ENCODE results near the genes CNPY3 and YIPF3.

DNA sequence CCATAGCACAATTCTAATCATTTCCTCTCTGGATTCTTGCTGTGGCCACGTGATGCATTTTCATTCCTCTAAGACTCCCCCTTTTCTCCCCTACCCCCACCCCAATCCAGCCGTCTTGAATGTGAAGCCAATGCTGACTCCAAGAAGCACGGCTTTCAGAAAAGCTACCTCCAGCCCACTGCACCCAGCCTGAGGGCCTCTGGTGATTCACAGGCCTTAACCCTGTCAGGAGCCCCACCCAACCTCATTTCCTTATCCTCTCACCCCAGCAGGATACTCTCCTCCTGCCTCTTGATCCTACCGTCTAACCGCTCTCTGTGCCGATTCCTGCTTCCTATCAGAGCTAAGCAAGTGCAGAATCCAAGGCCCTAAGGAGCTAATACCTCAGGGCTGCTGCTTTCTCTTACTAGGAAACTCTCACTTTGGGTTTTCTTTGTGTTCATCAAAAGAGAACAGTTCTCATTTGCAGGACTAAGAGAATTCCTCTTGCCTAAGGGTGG, 47.3 kb downstream of the TRERF1 start:
- PRO-cap, result no peak

GRCh38 chr6:42452242-42452664, 527 bp upstream of the TRERF1 start:
- PRO-cap, result bidirectional peak, plus-strand start at chr6:42452329, minus-strand start at chr6:42452133

DNA sequence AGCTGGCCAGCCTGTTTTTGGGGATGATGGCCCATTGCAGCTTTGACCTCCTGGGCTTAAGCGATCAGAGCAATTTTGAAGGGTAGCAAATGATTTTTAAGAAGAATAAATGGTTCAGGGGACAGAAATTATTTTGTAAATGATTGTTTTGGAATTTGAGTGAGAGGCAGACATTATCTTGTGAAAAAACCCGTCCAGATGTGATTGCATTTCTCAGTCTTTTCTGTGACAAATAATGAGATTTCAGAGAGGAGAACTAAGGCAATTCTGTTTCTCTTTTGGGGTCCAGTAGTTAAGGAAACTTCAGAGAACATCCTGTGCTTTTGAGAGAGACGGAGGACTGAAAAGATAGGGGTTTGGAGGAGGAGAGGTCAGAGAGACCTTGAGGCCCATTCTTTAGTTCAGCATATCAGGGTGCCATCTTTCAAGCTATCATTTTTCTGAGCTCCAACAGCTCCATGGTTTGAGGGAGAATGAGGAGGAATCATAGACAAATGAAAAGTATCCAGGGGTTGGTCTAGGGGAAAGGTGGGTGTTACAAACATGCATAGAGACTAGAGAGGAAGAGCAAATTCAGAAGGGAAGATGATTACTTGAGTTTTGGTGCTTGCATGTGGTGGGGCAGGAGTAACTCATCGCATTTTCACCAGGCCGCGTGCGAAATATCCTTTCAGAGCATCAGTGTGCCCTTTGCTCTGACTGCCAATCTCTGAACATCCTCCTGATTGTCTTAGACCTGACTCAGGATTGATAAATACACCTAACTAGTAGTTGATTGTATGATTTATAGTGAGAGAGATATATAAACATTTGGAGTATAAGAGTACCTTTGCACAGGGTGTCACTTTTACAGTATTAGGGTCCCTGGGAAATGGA, 7.8 kb upstream of the BICRAL start:
- PRO-cap, result no peak

DNA sequence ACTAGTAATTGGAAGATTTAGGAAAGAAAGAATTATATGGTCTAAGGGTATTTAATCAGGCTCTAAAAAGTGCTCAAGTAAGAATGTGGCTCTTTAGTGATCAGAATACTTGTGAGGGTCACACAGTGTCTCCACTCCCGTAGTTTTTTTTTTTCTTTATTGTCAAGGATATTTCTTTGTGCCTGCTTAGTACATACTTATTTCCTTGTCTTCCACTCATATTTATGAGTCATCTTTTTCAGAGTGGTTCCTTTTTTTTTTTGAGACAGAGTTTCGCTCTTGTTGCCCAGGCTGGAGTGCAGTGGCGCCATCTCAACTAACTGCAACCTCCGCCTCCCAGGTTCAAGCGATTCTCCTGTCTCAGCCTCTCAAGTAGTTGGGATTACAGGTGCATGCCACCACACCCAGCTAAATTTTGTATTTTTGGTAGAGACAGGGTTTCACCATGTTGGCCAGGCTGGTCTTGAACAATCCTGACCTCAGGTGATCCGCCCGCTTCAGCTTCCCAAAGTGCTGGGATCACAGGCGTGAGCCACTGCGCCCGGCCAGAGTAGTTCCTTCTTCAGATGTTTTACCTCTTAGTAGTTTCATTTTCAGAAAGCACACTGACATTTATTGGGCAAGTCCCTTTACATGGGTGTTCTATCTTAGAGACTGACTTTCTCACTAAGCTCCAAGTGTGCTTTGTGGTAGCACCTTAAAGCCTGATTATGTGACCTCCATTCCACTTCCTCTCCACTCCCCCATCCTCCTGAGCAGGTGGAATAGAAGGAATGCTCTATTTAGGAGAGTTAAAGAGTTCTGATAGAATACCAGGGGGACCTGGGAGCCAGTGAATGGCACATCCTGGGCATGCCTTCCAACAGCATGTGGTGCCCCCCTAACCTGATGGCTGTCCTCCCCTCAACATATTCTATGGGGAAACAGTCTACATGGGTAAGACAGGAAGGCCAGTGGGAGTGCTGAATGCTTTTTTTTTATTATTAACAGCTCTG, 6.9 kb upstream of the BICRAL start:
- PRO-cap, result bidirectional peak, plus-strand start at position 634 of the sequence, minus-strand start at position 573 of the sequence

DNA sequence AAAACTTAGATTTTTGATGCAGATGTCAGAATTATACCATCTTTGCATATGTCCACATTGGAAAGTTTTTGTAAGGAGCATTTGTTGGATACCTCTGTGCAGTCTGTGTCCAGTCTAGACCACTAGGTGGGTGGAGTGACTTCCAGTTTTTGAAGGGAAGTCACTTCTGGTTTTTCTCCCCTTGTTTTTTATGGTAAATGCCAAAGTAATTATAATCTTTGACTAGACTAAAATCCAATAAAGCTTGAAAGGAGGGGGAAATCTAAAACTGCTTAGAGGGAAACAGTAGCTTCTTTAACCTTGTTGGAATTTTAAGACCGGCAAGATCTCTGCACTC, 4.3 kb downstream of the BICRAL start:
- PRO-cap, result no peak

DNA sequence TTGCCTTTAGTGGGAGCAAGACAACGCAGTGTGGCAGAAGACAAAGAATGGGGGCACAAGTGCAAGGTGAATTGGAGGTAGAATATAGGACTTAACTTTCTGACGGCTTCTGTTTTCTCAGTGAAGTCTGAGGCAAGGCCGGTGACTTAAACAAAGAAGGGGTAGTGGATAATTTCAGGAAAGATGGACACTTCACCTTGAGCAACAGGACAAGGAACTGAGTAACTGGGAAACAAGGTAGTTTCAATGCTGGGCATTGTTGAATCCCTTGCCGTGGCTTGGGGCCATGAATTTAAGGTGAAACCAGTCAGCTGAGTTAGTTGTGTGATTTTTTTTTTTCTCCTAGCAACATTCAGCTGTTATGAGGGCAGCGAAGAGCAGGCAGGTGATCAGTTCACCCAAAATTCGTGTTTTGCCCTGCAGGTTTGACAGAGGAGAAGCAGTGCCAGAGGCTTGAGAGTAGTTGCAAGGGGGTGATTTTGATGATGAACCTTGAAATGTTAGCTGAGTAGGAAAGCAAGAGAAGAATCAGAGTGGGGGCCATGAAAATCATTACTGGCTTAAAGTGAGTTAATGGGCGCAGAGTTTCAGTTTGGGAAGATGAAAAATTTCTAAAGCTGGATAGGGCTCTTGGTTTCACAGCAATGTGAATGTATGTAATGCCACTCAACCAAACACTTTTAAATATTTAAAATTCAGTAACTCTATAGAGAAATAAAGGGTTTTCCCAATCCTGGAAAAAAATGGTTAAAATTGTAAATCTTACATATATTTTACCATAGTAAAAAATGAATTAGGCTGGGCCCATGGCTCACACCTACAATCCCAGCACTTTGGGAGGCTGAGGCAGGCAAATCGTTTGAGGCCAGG, 6.9 kb downstream of the BICRAL start:
- PRO-cap, result no peak

DNA sequence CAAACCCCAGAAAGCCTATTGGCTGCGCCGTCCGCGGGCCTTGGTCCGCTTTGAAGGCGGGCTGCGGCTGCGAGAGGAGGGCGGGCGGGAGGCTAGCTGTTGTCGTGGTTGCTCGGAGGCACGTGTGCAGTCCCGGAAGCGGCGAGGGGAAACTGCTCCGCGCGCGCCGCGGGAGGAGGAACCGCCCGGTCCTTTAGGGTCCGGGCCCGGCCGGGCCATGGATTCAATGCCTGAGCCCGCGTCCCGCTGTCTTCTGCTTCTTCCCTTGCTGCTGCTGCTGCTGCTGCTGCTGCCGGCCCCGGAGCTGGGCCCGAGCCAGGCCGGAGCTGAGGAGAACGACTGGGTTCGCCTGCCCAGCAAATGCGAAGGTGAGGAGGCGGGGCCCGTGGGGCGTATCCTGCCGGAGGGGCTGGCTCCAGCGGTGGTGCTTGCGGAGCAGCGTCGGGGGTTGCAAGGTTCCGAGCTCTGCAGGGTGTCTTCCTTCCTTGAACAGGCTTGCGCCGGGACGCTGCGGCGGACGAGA, at the start of gene CNPY3:
Gene CNPY3 (plus strand): TSS at position 127 of the 523 bp plus-strand sequence.
- PRO-cap, result bidirectional peak, plus-strand start at position 135 of the sequence, minus-strand start outside the sequence; bidirectional peak, plus-strand start at position 421 of the sequence, minus-strand start at position 306 of the sequence

- PRO-cap, result no peak
These were observed 5.7 kb downstream of the RRP36 start for GRCh38 chr6:43026967-43027736.

DNA sequence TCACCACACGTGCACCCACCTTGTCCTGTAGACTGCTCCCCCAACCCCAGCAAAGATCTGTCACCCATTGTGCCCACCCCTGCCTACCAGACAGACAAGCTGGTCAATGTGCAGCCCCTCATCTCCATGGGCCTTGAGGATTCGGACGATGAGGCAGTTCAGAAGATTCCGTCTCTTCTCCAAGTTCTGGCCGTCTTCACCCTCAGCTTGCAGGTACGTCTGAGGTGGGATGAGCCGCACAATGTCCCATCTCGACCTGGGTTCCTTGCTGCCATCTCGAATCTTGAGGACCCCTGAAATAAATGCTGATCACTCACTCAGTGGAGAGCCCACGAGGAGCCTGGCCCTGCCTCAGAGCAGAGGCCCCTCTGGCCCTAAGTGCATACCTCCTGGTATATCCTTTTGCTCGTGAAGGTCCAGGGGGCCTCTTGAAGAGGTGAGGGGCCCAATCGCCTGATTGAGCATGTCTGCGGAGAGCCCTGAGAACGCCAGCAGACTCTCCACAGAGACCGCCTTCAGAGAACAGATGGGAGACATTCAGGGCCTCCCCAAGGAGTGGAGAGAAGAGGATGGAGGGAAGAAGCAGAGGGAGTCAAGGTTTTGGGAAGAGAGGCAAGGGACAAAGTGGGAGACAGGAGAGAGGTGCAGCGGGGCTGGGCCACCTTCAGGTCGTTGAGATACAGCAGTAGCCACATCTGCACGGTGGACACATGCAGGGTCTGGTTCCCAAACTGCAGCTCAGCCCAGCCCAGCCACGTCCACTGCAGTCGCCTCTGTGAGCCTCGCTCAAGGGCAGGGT, 15.3 kb downstream of the CUL7 start:
- PRO-cap, result no peak

DNA sequence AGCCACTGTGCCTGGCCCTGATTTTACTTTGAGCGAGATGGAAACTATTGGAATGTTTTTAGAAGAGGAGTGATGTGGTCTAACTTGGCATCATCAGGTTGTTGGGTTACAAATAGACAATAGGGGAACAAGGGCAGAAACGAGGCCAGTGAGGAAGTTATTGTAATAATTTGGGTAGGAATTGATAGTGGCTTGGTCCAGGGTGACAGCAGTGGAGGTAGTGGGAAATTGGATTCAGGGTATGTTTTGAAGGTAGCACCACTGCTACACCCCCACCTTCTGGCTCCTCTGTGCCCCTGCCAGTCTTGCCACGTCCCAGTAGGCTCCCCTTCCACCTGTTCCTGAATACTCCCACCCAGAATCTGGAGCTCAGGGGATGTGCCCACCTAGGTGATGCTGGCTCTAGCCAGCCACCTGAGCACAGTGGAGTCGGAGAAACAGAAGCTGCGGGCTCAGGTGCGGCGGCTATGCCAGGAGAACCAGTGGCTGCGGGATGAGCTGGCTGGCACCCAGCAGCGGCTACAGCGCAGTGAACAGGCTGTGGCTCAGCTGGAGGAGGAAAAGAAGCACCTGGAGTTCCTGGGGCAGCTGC, 3.2 kb downstream of the KLC4 start:
- PRO-cap, result no peak

DNA sequence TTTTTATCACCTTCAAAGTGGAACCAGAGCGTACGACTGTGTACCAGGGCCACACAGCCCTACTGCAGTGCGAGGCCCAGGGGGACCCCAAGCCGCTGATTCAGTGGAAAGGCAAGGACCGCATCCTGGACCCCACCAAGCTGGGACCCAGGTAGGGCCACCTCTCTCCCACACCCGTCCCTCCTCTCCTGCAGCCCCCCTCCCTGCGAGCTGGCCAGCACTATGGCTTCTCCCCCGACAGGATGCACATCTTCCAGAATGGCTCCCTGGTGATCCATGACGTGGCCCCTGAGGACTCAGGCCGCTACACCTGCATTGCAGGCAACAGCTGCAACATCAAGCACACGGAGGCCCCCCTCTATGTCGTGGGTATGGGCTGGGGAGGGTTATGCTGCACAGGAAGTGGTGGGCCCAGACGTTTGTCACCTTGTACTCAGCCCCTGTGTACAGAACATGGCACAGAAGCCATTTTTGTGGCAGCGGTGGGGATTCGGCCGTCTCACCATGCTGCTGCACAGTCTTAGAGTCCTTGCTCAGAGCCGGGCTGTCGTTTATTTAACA, 29.1 kb upstream of the SRF start:
- PRO-cap, result no peak

GRCh38 chr6:43173400-43174144, 2.5 kb downstream of the SRF start:
- PRO-cap, result no peak

GRCh38 chr6:43179828-43180328, 2.1 kb upstream of the CUL9 start:
- PRO-cap, result no peak

- PRO-cap, result no peak
These were observed 6.7 kb downstream of the DNPH1 start for GRCh38 chr6:43222520-43222946.

DNA sequence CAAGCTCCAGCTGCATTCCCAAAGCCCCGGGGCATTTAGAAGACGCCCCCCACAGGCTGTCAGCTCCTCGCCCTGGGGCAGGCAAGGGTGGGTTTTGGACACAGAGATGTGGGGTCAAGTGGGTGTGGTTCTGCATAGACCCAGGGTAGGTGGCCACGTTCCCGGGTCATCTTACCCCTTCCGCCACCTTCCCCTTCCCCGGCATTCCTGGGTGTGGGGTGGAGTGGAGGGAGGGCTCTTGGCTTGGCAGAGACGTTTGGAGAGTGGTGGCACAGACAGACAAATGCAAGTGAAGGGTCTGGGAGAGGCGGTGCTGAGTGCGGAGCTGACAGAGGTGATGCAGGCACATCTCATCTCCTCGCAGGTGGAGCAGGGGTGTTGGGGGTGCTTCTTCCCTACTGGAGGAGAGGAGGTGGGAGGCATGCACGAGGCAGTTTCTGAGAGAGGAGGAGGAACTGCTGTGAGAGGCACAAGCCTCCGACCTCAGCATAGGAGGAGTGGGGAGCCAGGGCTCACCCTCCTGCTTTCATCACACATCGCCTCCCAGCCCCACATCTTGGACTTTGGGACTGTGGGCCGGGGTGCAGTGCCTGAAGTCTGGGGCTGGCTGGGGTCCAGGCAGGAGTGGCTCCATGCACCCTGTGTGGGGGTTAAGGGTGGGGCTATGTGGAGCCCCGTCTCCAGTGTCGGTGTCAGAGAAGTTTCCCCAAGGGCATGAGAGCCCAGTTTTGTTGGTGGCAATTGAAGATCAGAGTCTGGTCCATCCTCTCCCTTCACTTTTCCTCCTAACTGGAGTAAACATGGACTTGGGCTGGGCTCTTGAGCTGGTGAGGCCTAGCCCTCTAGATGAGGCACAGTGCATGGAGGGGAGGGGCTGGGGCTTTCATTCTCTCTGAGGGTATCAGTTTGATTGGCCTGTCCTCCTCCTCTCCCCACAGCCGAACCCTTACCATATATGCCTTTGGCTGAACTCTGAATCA, 20.3 kb upstream of the SLC22A7 start:
- PRO-cap, result no peak

- PRO-cap, result no peak
These were observed 10.1 kb upstream of the SLC22A7 start for GRCh38 chr6:43288022-43288385.

GRCh38 chr6:43428574-43429358, 1.4 kb downstream of the ABCC10 start:
- PRO-cap, result no peak

GRCh38 chr6:43516256-43517252, at the start of gene YIPF3:
TSS of gene YIPF3 (minus strand) at chr6:43516926.
- PRO-cap, result bidirectional peak, plus-strand start at chr6:43517089, minus-strand start at chr6:43516926

DNA sequence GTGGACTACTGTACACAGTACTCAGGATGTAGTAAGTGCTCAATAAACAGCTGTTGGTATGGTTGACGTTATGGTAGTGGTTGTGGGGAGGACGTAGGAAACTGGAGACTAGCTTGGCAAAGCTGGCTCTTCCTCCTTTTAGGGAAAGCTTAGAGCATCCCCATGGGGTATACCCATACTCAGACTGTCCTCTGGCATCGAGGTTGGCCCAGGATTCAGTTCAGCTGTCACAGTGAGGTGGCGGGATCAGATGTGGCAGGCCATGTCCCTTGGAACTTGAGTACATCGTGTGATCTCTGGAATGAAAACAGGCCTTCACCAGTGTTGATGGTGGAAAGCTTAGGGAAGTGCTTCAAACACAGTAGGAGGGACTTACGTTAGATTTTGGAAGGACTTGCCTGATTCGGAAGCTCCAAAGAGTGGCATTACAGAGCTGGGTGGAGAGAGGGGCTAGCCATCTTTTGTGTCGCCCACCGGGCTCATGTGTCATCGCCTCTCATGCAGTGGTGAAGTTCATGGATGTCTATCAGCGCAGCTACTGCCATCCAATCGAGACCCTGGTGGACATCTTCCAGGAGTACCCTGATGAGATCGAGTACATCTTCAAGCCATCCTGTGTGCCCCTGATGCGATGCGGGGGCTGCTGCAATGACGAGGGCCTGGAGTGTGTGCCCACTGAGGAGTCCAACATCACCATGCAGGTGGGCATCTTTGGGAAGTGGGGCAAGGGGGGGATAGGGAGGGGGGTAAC, 7.1 kb downstream of the VEGFA start:
- PRO-cap, result no peak

- PRO-cap, result no peak
These were observed 36.4 kb downstream of the VEGFA start for GRCh38 chr6:43806345-43806807.